Mesenchymal stem cell of the bone marrow (primary cell): ENCODE data around the genes SORCS2, USP17L13, USP17L20 and SLC2A9.

DNA sequence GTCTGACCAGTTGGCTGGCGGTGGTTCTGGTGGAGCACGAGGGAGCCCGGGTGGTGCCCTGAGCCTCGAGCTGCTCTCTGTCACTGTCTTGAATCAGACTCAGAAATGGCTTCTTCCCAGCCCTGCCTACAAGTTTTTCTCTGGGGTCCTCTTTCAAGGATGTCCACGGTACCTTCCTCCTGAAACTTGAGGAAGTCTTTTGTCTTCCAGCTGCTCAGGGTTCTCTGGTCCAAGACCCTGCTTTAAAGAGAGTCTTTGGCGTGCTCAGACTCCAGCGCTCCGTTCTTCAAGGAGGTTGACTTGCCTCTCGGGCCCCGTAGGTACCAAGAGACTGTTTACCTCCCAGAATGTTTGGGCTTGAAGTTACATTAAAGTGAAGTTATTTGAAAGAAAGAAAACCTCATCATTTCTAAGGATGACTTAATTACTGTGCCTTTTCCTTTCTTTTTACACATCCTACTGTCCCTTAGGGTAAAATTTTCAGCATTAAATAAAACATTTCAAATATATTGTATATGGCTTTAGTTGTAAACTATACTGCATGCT is 11.7 kb downstream of the GRPEL1 start:
- CAGE, long polyA plus RNA: no peak

DNA sequence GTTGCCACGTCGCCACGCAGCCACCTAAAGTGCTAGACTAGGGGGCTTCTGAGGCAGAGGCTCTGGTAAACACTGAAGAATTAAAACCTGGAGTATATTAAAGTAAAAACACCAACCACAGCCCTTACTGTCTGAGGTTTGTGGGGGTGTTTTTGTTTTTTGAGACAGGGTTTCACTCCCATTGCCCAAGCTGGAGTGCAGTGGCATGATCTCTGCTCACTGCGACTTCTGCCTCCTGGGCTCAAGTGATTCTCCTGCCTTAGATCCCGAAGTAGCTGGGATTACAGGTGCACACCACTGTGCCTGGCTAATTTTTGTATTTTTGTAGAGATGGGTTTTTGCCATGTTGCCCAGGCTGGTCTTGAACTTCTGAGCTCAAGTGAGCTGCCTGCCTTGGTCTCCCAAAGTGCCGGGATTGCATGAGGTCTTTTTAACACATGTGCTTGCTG is 59.9 kb upstream of the SORCS2 start:
- CAGE, long polyA plus RNA: no peak

DNA sequence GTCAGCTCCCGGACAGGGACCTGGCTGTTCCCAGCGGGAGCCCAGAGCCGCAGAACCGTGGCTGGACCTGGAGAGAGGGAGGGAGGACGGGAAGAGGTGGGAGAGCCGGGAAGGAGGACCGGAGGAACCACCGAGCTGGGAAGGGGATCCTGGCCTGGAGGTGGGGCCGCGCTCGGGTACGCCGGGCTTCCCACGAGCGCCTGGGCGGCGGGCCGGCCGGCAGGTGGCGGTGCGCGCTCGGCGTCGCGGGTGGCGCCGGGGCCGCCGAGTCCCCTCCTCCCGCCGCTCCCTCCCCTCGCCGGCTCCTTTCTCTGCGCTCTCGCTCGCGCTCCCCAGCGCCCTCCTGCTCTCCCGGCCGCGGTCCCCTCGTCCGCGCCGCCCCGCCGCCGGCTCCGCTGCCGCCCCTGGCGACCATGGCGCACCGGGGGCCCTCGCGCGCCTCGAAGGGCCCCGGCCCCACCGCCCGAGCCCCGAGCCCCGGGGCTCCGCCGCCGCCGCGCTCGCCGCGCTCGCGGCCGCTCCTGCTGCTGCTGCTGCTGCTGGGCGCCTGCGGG is at the start of gene SORCS2:
Gene SORCS2 (plus strand): TSS at position 305 of the 554 bp plus-strand sequence.
- CAGE, long polyA plus RNA: no peak

DNA sequence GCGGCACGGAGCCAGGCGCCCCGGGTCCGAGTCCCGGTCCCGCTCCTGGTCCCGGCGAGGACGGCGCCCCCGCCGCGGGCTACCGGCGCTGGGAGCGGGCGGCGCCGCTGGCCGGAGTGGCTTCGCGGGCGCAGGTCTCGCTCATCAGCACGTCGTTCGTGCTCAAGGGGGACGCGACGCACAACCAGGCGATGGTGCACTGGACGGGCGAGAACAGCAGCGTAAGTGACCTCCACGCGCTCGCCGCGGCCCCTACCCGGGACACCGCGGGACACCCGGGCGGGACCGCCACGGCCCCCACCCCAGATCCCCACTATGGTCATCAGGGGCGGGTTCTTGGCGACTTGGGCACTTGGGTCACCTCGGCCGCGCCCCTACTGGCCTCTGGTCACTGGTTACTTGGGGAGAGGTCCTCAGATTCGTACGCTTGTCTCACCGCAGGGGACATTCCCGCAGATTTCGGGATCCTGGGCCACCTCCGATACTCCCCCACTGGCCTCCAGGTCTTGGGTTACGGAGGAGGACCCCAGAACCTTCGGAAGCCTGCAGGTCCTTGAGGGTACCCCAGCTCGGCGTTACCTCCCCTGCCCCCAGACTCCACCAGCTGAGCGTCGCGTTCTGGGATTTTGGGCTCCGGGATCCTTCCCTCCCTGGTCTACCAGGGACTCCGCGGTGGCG is 707 bp downstream of the SORCS2 start:
- CAGE, long polyA plus RNA: no peak

GRCh38 chr4:7344554-7345055 is 90.1 kb downstream of the PSAPL1 start:
- CAGE, long polyA plus RNA: no peak

DNA sequence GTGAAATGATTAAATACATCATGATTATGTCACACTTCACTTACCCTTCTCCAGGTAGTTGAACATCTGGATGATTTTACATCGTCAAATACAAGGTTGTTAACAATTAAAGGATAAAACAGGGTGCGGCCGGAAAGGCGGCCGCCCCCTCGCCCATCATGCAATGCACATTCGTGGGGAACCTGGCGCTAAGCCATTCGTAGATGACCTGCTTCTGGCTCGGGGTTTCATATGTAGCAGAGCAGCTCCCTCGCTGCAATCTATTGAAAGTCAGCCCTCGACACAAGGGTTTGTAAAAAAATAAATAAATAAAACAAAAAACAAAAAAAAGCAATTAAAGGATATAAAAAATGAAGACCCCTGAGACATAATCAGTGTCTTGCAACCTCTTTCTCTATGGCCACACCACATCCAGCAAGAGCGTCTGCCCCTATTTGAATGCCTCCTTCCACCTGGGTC is 147.6 kb upstream of the PSAPL1 start:
- CAGE, long polyA plus RNA: no peak

GRCh38 chr4:7662158-7662541 is 227.4 kb upstream of the PSAPL1 start:
- CAGE, long polyA plus RNA: no peak

DNA sequence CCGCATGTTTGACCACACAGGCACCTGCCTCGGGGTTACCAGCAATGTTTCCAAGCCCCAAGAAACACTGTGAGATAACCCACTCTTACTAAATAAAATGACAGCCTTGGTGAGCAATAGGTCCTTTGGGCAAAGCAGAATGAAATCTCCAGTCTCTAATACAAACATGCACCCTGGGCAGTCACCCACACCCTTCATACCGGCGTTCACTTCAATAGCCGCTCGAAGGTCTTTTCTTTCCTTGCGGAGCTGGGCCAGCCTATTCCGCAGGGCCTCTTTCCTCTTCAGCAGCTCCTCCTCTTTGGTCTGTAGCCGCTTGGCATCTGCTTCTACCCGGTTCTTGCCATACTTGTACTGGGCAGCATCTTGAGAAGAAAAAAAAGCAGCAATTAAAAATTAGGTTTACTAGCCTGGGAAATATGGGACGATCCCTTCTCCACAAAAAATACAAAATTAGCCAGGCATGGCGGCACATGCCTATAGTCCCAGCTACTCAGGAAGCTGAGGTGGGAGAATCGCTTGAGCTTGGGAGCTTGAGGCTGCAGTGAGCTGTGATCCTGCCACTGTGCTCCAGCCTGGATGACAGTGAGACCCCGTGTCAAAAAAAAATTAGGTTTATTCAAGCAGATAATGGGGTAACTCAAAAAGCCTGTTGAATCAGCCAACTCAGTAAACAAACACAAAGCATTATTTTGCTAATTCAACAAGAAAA is 165.0 kb downstream of the AFAP1 start:
- CAGE, long polyA plus RNA: no peak

- CAGE, long polyA plus RNA: no peak
Measured at GRCh38 chr4:7854958-7855520, 84.6 kb downstream of the AFAP1 start.

- CAGE, long polyA plus RNA: no peak
Measured at GRCh38 chr4:8133919-8134544, 24.6 kb downstream of the ABLIM2 start.

- CAGE, long polyA plus RNA: no peak
Measured at GRCh38 chr4:8218138-8218799, 19.2 kb downstream of the SH3TC1 start.

DNA sequence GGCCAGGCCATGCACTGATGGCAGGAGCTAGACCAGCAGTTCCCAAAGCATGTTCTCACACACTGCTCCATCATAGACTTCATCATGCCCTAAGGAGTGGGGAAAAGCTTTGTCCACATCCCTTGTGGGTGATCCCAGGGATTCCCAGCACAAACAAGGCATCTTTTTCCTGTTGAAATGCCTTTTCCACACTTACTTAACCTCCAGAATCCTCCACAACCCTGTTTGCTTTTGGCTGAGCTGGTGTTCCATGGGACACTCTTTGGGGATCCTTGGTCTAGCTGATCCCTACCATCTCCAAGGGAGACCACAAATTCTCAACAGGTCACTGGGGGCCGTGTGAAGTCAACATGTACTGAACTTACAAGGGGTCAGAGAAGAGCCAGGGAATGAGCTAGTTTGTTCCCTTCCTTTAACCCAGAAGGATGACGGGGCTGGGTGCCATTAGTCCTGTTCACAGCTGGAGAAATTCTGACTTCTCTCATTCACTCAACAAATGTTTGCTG is 21.8 kb downstream of the SH3TC1 start:
- CAGE, long polyA plus RNA: no peak

- CAGE, long polyA plus RNA: no peak
Measured at GRCh38 chr4:8260732-8261104, 8.8 kb upstream of the HTRA3 start.

DNA sequence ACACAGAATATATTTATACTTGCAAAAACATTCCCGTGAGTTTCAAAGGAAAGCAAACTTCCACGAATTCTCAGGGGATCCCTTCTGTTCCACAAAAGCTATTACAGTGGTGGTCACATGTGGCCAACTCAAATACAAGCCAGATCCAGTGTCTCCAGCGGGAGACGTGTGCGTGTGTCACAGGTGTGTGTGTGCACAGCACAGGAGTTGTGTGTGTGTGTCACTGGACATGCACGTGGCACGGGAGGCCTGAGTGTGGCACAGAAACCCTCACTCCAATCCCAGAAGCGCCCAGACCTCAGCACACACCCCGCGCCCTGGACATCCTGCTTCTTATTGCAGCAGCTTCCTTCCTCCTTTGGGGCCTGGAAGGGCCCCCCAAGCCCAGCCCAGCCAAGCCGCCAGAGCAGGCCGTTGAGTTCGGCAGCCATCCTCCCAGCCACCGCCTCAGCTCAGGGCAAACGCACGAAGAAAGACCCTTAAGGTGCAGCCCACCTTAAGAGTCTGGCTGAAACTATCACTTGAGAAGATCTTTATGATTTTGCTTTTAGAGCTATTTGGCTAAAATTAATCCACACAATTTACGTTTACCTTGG is 37.9 kb downstream of the ACOX3 start:
- CAGE, long polyA plus RNA: no peak

GRCh38 chr4:8442798-8443418 is 2.3 kb downstream of the TRMT44 start:
- CAGE, long polyA plus RNA: no peak

GRCh38 chr4:8506667-8507140 is 66.1 kb downstream of the TRMT44 start:
- CAGE, long polyA plus RNA: no peak

GRCh38 chr4:9151966-9152985 is 17.9 kb upstream of the FAM90A26 start:
- CAGE, long polyA plus RNA: no peak

GRCh38 chr4:9224655-9225176 is at the start of gene USP17L13:
USP17L13 (plus strand) TSS chr4:9224896.
- CAGE, long polyA plus RNA: no peak

DNA sequence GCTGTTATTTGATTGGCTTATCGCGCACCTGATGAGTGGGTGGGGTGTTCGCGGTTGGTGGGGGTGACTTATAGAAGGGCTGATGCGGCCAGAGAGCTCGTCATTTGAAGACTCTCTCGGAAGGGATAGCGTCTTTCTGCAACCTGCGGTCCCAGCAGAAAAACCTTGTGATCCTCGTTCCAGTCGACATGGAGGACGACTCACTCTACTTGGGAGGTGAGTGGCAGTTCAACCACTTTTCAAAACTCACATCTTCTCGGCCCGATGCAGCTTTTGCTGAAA is at the start of gene USP17L20:
Gene USP17L20 (plus strand): TSS at position 189 of the 282 bp plus-strand sequence.
- CAGE, long polyA plus RNA: no peak

DNA sequence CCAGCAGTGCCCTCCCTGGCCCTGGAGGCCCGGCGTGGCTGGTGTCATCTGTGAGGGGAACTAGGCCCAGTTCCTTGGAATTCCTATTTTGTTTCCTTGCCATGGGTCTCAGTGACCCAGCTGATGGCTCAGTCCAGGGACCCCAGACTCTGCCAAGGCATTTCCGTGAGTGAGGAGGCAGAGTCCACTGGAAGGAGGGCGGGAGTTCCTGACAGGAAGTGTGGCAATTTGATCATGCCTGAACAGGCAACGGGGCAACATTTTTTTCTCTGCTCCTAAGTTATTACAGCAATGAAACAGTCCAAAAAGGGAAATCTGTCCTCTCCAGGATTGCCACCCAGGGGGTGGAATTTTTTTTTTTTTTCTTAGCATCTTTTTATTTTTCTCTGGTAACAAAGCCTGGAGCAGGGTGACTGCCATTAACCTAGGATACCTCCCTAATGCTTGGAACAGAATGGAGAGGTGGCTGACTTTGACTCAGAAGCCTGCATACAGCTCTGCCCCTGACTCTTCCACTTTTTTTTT is at the start of gene SLC2A9:
Gene SLC2A9 (minus strand): TSS at position 171 of the 525 bp plus-strand sequence.
- CAGE, long polyA plus RNA: no peak